ENCODE results near the gene CCNL1.

DNA sequence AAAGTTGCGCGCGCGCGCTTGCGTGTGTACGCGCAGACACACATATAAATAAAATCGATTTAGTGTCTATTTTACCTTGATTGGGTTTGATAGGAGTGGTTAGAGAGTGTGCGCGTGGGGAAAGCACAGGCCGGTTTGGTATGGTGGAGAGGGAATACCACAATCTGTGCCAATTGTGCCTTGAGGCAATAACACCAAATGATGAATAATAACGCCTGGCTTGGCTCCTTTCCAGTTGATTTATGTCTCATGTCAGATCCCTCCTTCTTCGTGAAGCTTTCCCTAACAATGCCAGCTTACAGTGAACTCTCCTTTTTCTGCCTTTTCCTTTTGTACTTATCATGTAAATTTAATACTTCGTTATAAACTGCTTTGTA lies 1.6 kb downstream of the TIPARP start:
- RRBS = no CpG with 5 or more reads among the region's 15 CpGs

DNA sequence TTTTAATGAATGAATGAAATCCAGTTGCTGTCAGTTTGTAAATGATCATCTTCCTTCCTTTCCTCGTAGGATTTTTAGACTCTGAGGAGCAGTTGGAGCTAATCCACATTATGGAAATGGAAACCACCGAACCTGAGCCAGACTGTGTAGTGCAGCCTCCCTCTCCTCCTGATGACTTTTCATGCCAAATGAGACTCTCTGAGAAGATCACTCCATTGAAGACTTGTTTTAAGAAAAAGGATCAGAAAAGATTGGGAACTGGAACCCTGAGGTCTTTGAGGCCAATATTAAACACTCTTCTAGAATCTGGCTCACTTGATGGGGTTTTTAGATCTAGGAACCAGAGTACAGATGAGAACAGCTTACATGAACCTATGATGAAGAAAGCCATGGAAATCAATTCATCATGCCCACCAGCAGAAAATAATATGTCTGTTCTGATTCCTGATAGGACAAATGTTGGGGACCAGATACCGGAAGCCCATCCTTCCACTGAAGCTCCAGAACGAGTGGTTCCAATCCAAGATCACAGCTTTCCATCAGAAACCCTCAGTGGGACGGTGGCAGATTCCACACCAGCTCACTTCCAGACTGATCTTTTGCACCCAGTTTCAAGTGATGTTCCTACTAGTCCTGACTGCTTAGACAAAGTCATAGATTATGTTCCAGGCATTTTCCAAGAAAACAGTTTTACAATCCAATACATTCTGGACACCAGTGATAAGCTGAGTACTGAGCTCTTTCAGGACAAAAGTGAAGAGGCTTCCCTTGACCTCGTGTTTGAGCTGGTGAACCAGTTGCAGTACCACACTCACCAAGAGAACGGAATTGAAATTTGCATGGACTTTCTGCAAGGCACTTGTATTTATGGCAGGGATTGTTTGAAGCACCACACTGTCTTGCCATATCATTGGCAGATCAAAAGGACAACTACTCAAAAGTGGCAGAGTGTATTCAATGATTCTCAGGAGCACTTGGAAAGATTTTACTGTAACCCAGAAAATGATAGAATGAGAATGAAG lies 3.5 kb downstream of the TIPARP start:
- RRBS = no CpG with 5 or more reads among the region's 7 CpGs

GRCh38 chr3:157077423-157078090 lies 82.4 kb downstream of the CCNL1 start:
- RRBS = no CpG with 5 or more reads among the region's 6 CpGs

DNA sequence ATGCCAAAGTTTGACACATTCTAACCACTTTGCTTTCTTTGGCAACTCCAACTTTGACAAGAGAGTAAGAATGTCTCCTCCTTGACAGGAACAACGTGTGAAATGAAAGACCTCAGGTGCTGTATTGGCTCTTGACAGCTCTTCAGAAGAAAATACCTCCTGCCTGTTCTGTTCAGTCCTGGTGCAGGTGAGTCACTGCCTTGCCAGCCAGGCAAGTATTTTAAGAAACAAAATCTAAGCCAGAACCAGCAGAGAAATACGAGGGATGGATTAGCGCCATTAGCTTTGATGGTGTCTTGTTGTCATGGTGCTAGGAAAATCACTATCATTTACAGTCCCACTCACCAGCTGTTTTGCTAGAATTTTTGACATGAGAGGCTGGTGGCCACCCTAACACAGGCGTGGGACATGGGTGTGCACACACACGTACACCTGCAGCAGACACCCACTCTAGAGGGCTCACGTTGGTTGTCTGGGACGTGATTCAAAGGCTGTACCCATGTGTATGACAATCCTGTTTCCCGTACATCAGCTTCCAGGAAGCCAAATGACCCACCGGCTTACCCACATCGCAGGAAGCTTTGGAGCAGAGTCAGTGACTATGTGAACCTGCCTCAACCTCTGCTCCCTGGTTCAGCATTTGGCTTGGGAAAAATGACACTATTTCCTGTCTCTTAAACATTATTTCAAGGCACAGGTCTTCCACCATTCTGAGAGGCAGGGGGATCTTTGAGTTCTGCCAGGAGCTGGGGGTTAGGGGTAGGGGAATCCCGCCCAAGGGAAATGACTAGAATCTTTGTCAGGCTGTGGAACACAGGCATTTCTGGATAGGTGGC lies 60.3 kb downstream of the CCNL1 start:
- RRBS = no CpG with 5 or more reads among the region's 11 CpGs

- RRBS = no CpG with 5 or more reads among the region's 2 CpGs
Measured at GRCh38 chr3:157122725-157123230, 37.2 kb downstream of the CCNL1 start.

GRCh38 chr3:157125695-157126211 lies 34.2 kb downstream of the CCNL1 start:
- RRBS = no CpG with 5 or more reads among the region's 7 CpGs

DNA sequence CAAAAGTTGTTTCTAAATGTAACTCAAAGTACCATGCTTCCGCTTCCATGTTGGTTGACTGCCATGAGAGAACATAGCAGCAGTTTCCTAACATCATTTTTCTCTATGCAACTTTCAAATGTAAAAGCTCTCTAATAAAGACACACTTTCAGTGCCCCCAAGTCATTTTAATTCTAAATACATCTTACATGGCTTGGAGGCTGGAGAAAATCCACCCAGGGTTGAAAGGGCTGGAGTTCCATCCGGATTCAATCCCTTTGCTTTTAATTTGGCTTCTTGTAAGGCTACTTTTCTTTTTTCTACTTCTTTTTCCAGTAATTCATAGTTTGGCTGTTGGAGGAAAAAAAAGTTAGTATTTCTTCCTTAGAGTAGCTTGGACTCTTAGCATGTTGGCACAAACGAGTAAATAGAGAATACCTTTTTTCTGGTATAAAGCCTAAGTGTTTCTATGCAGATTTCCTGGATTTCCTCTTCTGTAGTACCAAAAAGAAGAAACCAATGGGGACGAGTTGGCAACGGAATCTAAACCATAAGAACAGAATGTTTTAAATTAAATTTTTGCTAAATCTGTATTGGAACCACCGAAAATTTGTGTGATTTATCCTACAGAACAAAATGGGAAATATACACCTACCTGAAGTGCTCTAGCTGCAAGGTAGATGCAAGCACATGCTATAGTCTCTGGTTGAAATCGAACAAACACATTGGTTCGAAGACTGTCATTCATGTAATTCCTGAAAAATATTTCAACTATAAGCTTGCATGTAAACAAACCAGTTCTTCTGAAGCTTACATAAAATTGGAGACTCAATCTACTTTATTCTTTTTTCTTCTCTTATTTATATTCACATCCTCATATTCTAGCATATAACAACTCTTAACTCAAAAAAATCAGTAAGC lies 10.0 kb downstream of the CCNL1 start:
- RRBS = no CpG with 5 or more reads among the region's 8 CpGs

- RRBS = 1% methylated on average over 58 of the region's 103 CpGs
Measured at GRCh38 chr3:157159174-157160224, at the start of gene CCNL1. Gene CCNL1, minus strand, starts transcription at chr3:157160147.

DNA sequence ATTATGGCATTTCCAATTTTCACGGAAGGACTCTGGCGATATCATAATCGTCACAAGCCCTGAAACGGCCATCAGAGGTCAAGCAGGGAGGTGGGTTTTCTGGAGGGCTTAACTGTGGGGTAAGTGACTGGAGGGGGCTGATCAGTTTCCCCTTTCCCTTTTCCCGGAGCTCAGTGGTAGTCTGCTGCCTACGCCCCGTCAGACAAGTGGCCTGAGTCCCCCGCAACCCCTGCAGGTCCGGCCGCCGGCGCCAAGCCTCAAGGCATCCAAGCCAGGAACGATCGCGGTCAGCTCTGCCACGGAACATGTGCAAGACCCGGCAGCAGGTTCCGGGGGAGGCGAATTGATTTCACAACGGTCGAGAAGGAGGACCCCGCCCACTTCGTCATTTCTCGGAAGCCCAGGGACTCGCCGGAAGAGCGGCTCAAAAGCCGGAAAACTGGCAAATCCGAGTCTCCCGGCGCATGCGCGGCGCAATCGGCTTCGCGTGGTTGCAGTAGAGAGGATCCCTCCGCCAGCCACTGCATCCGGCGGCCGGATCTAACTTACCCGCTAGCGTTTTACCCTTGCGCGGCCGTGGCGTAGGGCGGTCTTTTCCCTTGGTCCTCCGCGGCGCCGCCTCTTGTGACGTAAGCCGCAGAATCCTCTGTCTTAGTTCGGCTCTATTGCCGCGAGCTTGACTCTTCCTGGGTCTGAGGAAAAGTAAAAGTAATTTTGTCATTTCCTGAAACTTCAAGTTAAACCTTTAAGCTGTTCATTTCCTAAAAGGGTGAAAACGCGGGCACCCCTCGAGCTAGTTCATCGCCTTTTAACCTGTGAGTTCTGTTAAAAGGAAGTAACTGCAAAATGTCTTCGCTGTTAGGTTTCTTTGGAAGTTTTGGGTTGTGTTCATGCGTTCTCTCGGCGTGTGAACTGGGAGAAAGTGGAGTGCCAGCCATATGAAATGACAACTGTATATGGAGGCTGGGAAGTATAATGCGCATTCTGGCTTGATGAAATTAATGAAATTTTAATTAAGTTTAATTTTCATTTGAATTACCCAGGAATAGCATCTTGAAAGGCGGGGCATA lies 15.0 kb upstream of the CCNL1 start:
- RRBS = 1% methylated on average over 29 of the region's 67 CpGs

DNA sequence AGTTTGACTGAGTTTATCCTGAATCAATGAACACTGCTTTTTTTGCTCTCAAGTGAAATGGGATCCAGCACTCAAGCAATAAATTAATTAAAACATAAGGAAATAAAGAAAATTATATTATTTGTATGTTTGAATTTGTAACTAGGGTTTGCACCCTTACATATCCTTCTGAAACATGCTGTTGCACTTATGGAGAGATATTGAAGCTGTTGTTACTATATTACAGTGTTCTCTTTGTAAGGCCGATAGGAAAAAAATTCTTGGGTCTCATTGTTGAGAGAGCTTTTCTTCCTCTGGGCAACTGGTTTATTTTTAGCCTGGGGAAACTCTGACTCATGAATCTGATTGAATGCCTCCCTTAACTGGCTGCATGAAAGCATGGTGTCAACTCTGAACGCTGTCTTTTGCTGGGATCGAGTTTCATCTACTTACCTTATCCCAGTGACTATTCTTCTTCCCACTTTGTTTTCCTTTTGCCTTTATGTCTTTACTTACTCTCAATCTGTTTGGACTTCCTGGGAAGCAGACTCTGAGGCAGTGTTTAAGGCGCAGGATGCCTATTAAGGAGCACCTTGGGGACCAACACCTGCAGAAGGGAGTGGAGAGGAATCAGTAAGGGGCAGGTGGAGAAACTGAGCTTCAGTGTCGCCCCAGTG lies 88.6 kb upstream of the CCNL1 start:
- RRBS = no CpG with 5 or more reads among the region's 5 CpGs

- RRBS = no CpG with 5 or more reads among the region's 1 CpG
Measured at GRCh38 chr3:157413793-157414089, 22.9 kb upstream of the PTX3 start.

DNA sequence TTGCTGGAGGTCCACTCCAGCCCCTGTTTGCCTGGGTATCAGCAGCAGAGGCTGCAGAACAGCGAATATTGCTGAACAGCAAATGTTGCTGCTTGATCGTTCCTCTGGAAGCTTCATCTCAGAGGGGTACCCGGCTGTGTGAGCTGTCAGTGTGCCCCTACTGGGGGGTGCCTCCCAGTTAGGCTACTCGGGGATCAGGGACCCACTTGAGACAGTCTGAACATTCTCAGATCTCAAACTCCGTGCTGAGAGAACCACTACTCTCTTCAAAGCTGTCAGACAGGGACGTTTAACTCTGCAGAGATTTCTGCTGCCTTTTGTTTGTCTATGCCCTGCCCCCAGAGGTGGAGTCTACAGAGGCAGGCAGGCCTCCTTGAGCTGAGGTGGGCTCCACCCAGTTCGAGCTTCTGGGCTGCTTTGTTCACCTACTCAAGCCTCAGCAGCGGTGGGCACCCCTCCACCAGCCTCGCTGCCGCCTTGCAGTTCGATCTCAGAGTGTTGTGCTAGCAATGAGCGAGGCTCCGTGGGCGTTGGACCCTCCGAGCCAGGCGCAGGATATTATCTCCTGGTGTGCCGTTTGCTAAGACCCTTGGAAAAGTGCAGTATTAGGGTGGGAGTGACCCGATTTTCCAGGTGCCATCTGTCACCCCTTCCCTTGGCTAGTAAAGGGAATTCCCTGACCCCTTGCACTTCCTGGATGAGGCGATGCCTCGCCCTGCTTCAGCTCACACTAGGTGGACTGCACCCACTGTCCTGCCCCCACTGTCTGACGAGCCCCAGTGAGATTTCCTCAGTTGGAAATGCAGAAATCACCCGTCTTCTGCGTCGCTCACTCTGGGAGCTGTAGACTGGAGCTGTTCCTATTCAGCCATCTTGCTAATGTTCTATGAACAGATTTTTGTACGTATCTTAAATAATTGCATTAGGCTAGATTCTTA lies 219.9 kb downstream of the RSRC1 start:
- RRBS = no CpG with 5 or more reads among the region's 25 CpGs

DNA sequence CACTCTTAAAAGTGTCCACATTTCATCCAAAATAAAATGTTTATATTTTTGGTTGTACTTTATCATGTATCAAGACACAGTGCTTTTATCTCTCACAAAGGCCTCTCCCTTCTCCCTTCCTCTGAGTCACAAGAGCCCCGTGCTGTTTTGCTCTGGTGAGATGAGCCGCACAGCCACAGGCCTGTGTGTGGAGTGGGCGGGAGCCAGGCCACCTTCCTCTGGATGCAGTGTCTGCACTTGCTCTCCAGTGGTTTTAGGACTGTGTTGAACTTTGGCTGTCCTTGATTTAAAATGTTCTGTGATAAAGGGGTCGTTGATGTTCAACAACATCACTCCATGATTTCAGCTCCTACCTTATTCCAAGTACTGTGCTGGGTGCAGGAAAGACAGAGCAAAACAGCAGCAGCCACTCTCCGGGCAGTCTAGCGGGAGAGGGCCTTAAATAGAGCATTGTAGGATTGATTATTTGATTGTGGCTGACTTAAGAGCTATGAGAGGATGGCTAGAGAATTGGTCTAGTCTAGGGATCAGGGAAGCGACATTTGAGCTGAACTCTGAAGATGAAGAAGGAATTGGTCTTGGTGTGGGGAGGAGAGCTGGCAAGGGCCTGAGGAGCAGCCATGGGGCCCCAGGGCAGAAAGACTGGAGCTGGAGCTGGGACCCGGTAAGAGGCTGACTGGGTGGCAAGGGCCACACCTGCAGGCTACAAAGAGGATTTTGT lies 15.2 kb downstream of the RARRES1 start:
- RRBS = no CpG with 5 or more reads among the region's 8 CpGs

DNA sequence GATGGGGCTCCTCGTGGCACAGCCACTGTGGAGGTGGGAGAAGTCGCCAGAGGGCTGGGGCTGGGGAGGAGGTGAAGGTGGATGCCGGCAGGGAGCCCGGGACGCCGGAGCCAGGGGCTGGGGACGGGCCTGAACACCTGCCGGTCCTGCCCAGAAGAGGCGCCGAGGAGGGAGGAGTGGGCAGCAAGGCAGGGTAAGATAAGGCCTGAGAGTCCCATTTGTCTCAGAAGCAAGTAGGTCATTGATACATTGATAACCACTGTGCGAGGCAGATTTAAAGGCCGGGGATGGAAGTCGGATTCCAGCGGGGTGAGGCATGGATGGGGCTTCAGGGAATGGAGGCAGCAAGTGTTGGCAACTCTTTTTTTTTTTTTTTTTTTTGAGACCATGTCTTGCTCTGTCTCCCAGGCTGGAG lies 670 bp upstream of the RARRES1 start:
- RRBS = 29% methylated on average over 2 of the region's 14 CpGs

DNA sequence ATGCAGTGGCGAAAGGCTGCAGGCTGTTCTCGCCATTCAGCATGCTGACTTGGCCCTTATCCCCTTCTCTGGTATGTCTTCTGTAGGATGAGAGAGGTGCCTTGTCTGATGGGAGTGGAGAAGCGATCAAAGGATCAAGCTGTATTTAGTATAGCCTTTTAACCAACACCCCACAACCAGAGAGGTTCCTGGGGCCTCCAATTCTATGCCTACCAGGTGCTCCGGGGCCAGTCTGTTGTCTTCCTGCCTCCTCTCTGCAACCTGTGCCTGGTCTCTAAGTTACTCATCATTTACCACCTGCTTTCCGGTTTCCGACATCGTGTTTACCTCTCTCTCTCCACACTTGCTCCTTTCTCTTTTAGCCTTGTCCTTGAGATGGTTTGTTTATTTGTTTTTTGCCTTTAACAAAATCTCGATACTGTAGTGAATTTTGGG lies 31.5 kb upstream of the MFSD1 start:
- RRBS = 97% methylated on average over 2 of the region's 8 CpGs

- RRBS = no CpG with 5 or more reads among the region's 20 CpGs
Measured at GRCh38 chr3:158800867-158801640, 800 bp upstream of the MFSD1 start.

GRCh38 chr3:159627801-159628056 lies 354.7 kb downstream of the IQCJ-SCHIP1 start:
- RRBS = no CpG with 5 or more reads among the region's 2 CpGs

DNA sequence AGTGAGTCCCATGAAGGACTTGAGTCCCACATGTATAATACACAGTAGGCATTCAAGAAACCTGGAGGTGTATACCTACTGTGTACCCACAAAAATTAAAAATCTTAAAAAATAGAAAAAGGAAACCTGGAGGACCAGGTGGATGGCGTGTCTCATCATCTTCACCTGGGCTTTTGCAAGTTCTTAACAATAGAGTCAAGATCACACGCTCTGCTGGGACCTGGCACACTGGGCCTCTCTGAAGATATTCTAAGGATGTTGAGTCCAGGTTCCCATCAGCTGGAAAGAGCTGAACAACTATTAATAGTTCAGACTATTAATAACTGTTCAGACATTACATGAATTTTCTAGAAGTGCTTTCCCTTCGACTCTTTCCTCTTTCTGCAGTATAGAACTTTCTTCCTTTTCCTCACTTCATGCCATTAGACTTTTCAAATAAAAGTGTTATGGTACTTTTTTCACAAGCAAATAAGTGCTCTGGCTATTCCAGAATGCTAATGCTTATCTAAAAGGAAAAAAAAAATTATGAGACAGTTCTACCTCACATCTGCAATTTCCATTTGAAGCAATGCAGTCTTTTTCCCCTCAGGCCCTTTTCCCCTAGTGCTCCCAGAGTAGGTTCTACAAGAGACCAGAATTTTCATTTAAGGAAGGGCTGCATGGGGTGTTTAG lies 395.5 kb downstream of the IQCJ-SCHIP1 start:
- RRBS = no CpG with 5 or more reads among the region's 3 CpGs

GRCh38 chr3:159855897-159856430 lies 369.3 kb upstream of the C3orf80 start:
- RRBS = no CpG with 5 or more reads among the region's 5 CpGs

Data from zone of skin (tissue), 1 donor.